HCT116 (cell line): Measurements from ENCODE around the gene CCNG2.

DNA sequence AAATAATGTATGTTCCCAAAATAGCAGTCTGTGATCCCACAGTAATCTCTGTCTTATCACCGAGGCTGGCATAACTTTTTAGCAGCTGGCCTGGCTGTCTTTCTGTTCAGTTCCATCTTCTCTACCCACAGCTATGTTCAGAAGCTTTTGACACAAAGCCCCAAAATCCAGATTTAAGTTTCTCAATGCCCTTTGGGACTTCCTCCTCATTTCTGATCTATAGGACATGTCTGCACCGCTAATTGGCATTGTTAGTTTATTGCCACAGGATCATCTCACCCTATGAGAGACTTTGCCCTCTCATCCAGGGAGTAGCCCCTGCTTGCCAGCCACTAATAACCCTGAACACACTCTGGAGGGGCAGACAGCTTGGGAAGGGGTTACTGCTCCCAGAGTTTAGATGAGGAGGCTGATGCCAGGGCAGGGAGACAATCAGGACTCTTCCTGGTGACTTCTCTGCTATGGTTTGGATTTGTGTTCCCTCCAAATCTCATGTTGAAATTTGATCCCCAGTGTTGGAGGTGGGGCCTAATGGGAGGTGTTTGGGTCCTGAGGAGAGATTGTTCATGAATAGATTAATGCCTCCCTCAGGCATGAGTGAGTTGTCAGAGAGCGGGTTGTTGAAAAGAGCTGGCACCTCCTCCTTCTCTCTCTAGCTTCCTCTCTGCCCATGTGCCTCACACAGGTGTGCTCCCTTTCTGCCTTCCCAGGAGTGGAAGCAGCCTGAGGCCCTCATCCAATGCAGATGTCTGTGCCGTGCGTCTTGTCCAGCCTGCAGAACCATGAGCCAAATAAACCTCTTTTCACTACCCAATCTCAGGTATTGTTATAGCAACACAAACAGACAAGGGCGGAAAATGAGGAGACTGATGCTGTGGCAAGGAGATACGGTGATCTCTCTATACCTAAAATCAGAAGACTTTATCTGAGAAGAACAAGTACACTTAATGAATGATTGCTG is 3.5 kb upstream of the SCARB2 start:
- RRBS = no CpG with 5 or more reads among the region's 7 CpGs

DNA sequence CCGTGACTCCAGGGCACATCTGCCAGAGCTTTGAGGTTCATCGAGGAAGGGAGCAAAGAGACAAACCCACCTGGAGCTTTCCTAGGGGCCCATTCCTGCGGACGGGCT is 323 bp downstream of the STBD1 start:
- RRBS = no CpG with 5 or more reads among the region's 4 CpGs

GRCh38 chr4:76310158-76310591 is 3.6 kb downstream of the STBD1 start:
- RRBS = no CpG with 5 or more reads among the region's 2 CpGs

DNA sequence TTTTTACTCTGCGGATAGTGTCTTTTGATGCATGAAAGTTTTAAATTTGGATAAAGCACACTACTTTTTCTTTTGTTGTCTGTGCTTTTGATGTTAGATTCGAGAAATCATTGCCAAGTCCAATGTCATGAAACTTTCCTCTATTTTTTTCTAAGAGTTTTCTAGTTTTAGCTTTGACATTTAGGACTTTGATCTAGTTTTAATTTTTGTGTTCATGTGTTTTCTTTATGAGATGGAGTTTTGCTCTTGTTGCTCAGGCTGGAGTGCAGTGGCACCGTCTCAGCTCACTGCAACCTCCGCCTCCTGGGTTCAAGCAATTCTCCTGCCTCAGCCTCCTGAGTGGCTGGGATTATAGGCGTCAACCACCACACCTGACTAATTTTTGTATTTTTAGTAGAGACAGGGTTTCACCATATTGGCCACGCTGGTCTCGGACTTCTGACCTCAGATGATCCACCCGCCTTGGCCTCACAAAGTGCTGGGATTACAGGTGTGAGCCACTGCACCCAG is 18.9 kb downstream of the SHROOM3 start:
- RRBS = no CpG with 5 or more reads among the region's 8 CpGs

- RRBS = no CpG with 5 or more reads among the region's 19 CpGs
Observed at GRCh38 chr4:76458761-76460082, 24.2 kb downstream of the SHROOM3 start.

DNA sequence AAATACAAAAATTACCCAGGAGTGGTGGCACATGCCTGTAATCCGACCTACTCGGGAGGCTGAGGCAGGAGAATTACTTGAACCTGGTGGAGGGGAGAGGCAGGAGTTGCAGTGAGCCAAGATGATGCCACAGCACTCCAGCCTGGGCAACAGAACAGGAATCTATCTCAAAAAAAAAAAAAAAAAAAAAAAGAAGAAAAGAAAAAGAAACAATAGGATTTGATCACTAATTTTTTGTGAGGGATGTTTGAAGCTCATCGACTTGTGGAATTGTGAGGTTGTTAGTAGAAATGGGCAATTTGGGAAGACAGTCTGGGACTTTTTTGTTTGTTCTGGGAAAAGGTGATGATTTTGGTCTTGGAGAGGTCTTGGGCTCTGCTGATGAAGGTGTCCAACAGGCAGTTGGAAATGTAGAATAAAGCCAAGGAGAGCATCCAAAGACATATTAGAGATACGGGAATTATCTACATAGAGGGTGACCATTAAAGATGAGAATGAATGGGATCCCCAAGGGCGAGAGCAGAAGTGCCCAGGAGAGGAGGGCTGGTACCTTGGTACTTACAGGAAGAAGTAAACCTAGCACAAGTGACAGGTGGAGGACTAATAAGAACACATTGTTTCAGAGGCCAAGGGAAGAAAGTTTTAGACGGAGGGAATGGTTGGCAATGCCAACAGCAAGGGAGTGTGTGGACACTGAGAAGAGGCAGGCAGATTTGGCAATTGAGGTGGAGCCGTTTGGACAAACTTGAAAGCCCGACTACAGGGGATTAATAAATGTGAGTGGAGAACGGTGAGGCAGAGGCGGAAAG is 185.1 kb downstream of the SHROOM3 start:
- RRBS = no CpG with 5 or more reads among the region's 10 CpGs

DNA sequence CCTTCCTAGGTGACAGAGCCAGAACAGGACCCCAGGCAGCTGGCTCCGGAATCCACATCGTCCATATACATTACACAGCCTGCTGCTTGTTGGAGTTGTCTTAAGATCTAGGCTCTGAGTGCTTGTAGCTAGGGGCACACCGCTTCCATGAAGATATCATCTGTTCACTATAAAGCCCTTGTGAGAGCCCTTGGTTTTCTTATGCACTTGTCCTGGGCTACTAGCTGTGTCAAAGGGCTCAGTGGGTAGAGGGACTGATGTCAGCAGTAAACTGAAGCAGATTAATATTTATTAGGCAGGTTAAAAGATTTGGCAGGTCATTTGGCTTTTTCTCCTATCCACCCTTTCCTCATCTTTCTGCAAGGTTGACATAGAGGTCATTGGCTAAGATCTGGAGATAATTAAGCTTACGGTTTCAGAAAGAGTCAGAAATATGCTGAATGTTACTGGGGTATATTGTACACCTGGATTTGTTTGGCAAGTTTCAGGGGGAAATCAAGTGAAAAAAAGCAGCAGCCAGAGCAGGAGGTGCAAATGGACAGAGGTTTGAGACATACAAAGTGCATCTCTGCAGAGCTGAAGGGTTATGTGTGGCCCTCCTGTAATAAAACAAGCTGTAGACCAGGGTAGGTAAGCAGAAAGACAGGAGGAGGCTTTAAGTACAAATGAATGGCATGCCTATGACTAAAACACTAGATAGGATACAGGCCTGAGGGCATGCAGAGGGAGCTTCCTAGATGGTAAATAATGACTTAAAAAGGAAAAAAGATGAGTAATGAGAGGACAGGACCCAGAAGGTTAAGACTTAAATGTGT is 195.2 kb downstream of the SOWAHB start:
- RRBS = no CpG with 5 or more reads among the region's 4 CpGs

GRCh38 chr4:76961386-76961838 is 11.9 kb downstream of the SEPTIN11 start:
- RRBS = no CpG with 5 or more reads among the region's 7 CpGs

GRCh38 chr4:77019131-77019408 is 56.7 kb downstream of the CCNI start:
- RRBS = no CpG with 5 or more reads among the region's 4 CpGs

- RRBS = 2% methylated on average over 22 of the region's 83 CpGs
Observed at GRCh38 chr4:77075121-77075868, 494 bp downstream of the CCNI start.

GRCh38 chr4:77126800-77127316 is 30.1 kb upstream of the CCNG2 start:
- RRBS = no CpG with 5 or more reads among the region's 3 CpGs

DNA sequence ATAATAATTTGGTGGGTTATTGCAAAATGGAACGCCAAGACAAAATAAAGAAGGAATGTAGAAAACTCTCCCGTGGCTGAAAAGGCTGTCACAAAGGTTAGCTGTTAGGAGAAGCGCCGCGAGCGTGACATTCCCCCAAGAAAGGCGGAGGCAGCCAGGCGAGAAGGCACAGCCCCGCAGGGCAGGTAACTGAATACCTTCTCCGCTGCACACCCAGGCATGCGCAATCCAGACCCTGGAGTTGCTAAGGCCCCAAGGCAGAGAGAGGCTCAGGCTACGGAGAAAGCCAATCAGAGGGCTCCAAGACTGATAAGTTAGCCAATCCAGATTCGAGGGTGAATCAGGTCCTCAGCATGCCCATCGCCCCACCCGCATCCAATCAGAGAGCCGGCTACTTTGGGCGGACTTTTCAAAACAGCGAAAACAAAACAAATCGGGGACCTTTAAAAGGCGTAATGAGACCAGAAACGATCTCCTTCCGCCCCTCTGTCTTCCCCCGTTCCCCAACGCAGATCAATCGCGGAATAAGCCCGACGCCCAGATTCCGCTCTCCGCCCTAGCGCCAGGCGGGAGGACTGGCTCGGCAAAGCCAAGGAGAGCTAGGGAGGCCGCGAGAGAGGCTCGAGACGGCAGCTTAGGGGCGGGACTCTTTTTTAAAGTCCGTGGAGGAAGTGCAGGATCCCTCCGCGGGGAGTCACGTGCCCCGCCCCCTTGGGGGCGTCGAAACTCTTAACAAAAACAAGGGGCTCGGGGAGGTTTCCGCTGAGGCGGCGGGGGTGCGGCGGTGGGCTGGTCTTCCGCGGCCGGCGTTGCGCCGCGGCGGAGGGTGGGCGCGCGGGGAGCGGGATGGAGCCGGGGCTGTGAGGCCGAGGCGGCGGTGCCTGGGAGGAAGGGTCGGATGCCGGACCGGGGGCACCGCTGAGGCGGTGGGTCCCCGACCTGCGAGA is at the start of gene CCNG2:
Gene CCNG2, plus strand, starts transcription at position 726 of the 947 bp plus-strand sequence.
- RRBS = 2% methylated on average over 16 of the region's 74 CpGs

DNA sequence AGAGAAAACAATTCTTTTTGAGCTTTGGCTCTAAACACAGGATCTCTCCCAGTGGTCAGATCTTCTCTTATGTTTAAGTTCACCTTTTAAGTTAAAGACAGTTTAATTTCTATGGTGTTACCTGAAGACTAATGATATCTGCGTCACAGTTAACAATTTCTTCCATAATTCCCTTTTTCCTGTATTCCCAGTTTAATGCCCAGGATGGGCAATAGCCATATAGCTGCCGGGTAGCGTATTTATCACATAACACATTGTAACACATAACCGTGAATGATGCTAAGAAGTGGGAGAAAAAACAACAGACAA is 74.6 kb downstream of the CNOT6L start:
- RRBS = no CpG with 5 or more reads among the region's 4 CpGs

- RRBS = no CpG with 5 or more reads among the region's 1 CpG
Observed at GRCh38 chr4:77745879-77746417, 73.2 kb downstream of the CNOT6L start.

DNA sequence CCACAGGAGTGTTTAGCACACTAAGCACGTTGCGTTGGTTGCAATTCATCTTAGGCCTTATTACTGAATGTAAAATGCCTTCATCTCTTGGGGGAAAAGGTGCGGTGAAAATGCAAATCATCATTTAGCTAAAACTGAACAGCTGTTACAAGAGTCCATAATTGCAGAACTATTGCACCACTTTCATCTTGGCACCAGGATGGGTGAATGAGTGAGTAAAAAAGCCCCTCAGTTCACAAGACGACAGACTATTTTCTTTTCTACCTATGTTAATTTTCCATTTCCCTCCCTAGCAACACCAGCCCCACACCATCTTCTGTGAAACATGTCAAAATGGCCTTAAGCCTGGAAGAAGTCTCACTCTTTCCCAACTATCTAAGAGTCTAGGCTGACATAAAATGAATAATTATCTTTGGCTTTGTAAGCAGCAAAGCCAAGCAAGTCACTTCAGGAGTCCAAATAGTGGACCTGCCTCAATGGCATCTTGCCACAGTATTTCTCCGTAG is 2.0 kb upstream of the CNOT6L start:
- RRBS = no CpG with 5 or more reads among the region's 5 CpGs

GRCh38 chr4:77894739-77895243 is 32.2 kb downstream of the MRPL1 start:
- RRBS = no CpG with 5 or more reads among the region's 1 CpG

DNA sequence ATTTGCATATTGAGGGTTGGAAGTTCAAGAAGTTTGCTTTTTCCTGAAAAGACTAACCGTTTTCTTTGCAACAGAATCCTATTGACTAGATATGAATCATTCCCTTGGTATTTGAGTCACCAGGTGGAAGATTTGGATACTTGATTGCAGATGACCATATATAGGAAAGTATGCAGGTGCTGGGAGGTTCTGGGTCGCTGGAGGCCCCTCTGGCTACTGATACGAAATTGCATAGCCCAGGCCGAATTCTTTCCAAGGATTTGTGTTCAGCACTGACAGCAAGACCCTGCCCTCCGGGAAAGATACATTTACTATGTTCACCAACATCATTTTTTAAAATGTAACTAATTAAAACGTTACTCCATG is 834 bp downstream of the ANXA3 start:
- RRBS = no CpG with 5 or more reads among the region's 6 CpGs

DNA sequence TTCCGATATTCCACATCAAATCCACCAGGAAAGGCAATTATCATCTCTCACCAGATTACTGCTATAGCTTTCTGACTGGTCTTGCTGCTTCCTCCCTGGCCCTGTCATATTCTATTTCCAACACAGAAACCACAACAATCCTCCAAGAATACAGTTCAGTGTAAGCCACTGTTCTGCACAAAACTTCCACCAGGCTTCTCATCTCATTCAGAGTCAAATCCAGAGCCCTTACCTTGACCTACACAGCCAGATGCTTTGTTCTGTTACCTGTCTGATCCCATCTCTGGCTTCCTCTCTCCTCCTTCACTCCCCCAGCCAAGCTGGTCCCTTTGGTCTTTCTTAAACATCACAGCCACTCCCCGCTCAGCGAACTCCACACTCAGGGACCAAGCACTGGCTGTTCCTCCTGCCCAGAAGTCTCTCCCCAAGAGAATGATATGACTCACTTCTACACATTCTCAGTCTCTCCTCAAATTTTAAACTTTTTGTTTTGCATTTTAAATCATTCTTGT is 84.8 kb upstream of the BMP2K start:
- RRBS = no CpG with 5 or more reads among the region's 3 CpGs

DNA sequence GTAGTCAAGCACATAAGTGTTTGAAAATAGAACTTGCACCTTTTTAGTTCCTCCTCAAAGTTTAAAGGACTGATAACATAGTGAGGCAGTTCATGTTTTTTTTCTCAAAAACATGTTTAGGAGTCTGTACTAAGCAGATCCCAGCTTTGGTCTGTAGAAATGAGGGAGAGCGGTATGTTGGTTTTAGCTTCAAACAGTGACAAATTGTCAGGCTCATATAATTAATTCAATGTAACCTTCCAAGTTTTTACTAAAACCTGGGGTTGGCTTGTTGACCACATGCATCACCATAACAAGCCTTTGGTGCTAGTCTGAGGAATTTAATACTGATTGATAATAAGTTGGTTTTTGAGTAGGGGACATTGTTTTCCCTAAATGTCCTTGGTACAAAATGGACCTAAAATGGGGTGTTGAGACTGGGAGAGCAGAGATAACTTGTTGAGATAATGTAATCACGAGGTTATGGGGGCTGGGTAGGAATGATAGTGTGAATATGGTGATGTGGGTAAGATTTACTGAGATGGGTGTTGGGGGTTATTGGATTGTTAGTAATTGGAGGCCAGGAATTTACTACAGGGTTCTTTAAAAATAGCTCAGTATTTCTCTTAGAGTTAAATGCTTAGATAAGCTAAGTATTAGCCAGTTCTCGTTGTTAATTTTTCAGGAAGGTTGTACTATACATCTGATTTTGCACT is 3.8 kb downstream of the BMP2K start:
- RRBS = no CpG with 5 or more reads among the region's 3 CpGs